Measurements from ENCODE around the gene ASCL2.

GRCh38 chr11:1837851-1838169, 971 bp upstream of the TNNI2 start:
- RRBS: 1% methylated on average over 4 of the region's 13 CpGs

DNA sequence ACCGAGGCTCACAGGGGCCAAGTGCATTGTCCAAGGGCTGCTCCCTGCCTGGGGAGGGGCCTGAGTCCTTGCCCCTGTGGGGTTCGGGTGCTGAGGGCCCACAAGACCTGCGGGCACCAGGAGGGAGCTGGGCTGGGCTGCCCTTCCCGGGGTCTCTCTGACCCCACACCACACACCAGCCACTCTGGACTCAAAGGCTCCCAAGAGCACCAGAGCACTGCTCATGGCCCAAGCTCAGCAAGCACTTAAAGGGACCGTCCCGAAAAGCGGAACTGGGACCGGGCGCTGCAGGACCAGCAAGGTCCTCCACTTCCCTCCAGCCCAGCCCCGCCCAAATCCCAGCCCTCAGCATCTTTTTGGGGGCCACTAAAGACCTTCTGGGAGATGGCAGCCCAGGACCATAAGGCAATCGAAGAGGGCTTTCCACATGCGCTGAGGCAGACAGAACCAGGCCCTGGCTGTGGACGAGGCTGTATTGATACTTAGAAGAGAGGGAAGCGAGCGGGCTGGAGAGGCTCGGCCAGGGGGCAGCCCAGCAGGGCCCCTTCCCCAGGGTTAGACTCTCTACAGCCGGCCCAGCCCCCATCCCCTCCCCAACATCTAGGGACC, 5.4 kb downstream of the LSP1 start:
- RRBS: no CpG with 5 or more reads among the region's 17 CpGs

DNA sequence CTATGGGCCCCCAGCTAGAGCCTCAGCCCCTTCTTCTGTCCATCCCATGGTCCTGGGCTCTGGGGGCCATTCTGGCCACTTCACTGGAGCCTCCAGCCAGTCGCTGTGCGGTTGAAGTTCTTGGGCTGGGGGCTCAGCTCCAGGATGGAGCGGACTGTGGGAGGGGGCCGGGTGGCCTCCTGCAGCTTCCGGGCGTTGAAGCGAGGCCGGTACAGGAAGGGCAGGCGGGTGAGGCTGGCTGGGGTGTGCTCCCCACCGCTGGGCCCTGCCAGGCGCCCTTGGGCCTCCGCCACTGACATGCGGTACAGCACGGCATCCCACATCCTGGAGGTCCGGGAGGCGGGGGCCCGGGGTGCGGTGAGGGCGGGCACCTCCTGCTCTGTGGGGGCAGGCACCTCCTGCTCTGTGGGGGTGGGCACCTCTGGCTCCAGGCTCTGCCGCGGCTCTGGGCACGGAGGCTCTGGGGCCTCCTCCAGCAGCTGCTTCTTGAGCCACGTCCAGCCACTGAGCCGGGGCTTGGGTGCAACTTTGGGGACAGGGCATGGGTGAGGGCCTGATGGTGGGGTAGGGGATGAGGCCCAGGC, 2.5 kb downstream of the PRR33 start:
- RRBS: no CpG with 5 or more reads among the region's 24 CpGs

DNA sequence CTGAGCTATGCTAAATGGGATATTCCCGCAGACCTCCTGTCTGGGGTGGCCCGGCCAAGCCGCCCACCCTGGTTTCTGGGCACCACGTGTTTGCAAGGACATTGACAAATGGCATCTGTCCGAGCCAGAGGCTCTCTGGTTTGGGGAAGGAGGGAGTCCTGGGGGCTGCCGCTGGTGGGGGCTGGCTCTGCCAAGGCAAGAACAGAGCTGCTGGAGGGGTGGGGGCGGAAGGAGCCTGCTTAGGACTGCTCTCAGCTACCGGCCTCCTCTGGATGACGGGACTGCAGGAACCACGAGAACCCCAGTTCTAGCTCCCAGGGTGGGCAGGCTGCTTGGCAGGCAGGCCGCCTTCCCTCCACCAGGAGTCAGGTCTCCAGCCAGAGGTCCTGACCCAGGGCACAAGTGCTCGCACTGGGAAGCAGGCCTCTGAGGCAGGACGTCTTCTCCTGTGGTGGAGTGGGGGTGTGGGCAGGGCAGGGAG, 475 bp downstream of the PRR33 start:
- RRBS: 51% methylated on average over 5 of the region's 13 CpGs

- RRBS: no CpG with 5 or more reads among the region's 5 CpGs
These were observed 36.6 kb downstream of the IGF2 start for GRCh38 chr11:2102578-2103011.

DNA sequence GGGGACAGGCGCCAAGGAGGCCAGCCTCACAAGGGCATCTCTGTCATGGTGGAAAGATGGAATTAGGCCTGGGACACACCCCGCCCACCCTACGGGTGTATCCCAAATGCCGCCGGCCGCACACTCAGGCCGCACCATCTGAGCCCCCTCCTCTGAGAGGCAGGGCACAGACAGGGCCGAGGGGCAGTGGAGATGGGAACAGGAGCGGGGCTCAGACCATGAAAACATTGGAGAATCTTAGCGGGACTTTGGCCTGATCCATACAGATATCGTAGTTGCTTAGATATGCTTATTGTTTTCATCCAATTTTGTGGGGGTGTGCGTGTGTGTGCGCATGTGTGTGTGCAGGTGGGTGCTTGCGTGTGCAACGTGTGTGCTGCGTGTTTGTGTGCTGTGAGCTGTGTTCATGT, 8.1 kb downstream of the IGF2 start:
- RRBS: no CpG with 5 or more reads among the region's 16 CpGs

DNA sequence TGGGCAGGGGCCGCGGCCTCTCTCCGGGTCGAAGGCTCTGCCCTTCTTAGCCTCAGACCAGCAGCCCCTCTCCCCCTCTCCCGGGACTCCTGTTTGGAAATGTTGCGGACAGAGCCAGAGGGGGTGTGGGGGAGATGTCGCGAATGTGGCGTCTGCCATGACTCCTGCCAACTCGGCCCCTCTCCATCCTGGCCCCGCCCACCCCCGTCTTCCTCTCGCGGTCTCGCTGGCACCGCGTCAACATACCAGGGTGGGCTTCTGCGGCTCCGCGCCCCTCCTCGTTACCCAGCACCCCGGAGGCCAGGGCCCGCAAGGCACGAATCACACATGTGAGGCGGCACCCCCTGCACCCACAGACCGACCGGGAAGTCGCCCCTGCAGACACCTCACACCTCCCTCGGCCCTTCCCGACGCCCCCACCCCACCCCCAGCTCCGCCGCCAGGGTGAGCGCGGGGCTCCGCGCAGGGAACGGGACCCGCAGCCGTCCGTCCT, 1.6 kb downstream of the IGF2 start:
- RRBS: 2% methylated on average over 11 of the region's 41 CpGs

GRCh38 chr11:2202380-2202962, 30.9 kb upstream of the TH start:
- RRBS: no CpG with 5 or more reads among the region's 24 CpGs

DNA sequence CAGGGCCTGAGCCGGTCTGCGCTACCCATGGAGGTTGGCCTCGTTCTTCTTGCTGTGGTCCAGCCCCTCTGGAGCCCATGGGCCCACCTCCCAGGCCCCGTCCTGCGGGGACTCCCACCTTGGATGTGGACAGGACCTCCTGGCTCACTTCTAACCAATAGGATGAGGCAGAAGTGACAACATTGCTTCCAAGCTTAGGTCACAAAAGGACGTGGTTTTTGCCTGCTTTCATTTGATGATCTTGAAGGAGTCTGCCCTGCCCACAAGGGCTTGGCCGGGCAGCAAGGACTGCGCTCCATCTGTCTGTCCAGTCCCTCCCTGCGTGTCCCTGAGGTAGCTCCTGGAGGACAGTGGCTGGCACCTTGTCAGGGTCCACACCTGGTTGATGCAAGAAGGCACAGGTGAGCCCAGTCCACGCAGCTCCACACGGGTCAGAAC, 38.5 kb upstream of the TH start:
- RRBS: no CpG with 5 or more reads among the region's 11 CpGs

DNA sequence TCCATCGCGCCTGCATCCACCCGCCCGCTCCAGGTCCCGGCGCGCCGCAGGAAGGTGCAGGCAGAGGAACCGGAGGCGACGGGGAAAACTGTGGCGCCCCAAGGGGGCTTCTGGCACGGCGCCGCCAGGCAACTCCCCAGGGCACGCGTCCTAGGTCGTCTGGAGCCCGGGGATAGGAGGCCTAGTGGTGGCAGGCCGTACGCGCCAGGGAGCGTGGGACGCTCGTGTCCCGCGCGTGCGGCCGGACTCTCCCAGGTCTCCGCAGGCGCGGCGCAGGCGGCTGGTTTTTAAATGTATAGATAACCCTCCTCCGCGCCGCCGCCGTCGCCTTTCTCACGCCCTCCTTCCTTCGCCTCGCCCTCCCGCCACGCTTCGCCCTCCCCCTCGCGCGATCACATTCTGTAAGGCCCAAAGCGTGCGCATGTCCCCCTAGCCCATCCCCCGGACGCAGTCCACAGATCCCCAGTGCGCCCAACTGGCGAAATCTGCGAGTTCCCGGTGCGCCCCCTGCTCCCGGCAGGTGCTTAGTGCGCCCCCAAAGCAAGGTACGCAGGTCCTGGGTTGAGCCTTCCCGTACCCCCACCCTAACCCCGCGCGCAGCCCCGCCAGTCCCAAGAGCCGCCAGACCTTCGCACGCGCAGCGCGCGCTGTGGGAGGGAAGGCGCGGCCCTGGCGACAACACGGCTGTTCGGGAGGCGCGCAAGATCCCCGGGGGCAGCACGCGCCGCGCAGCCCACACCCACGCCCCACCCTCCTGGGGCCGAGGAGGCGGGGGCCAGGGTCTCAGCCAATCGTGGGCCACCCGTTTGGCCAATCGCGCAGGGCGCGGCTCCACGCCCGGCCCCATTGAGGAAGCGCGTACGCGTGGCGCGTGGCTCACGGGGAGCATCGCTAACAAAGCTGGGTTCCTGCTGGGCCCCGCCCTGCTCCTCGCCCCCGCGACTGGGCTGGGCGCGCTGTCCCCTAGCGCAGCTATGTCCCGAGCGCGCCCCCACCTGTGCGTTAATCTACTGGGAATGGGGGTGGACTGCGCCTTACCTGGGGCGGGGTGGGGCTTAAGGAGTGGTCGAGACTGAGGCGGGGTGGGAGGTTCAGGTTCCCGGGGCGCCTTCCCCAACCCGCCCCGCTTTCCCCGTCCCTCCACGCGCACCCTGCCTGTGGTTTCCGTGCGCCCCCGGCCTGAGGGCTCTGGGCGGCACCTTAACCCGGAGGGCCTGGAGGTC, at the start of gene ASCL2:
Gene ASCL2 (minus strand): TSS at position 261 of the 1,223 bp plus-strand sequence.
- RRBS: 4% methylated on average over 34 of the region's 132 CpGs

GRCh38 chr11:2300191-2300669, 1.5 kb downstream of the C11orf21 start:
- RRBS: 70% methylated on average over 3 of the region's 13 CpGs

DNA sequence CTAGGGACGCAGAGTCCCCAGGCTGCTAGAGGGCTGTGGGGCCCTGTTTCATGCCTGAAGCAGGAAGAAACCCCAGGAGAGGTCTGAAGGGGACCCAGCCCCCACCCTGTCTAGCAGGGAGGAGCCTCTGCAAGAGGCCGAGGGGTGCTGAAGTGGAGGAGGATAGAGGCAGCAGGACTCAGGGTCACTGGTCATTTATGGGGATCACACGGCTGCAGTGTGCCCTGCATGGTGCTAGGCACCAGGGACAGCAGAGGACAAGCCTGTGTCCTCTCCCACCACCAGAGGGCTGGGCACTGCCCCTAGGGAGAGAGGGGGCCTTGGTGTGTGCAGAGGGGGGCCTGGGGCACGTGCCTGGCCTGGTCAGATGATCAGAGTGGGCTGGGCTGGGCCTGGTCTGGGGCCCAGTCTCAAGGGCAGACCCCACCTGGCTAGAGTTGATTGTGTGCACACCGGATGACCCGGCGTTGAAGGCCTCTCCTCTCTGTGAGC, 11.4 kb upstream of the TSSC4 start:
- RRBS: no CpG with 5 or more reads among the region's 7 CpGs

DNA sequence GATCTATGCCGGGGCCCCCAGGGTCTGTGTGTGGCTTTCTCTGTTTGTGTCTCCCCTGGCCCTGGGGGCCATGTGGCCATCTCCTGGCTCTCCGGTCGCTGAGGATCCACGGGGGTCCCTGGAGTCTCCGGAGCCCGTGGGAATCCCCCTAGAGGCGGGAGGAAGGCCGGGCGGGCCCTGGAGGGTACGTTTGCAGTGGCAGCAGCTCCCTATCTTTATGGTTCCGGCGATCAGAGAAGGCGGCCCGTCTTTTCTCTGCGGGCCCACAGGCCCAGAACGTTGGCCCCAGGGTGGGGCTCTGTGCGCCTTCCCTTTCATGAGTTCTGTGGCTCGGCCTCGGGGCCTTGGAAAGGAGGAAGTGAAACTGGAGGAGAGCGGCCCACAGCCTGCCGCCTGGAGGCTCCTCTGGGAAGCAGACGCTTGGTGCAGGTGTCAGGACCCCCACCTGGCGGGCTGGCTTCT, 82.1 kb downstream of the KCNQ1 start:
- RRBS: 79% methylated on average over 9 of the region's 23 CpGs

DNA sequence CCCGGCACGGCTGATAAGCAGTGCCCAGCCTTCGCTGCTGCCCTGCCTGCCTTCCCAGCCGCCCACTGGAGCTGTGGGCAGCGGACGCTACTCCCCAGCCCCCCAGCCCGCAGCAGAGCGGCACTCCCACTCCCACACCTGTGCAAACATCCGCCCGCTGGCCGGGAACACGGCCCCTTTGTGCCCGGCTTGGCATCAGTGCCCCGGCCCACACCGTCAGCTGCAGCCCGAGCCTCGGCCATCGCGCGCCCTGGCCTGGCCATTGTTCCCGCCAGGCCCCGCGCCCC, 130.2 kb downstream of the KCNQ1 start:
- RRBS: 71% methylated on average over 1 of the region's 23 CpGs

DNA sequence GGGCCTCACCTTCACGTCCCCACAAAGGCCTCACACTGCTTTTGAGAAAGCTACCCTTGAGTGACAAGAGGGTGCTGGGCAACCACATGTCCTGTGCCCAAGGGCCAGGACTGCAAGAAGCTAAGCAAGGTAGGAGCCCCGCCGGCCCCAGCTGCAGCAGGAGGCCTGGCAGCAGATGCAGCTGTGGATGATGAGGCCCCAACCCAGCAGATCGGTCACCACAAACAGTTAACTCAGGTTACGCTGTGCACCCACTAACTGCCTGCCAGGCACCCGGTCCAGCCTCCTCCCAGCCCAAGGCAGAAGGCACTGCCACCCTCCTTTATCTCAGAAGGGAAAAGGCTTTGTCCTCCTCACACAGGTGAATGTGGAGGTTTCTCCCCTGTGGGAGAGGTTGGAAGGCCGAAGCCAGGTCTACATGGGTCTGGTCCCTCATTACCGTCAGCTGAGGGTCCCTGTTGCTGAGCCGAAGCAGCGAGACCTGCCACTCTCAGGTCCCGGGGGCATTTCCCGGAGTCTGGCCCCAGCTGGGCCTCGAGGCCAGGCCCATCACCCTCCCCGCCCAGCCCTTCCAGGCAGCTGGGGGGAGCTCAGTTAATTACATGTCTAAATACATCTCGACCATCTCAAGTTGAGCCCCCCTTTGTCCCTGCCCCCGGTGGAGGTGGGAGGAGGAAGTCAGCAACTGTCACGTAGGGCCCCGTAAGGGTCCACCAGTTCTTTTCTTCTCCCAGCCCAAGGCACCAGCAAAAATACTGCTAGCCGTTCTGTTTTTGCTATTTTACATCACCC, 3.8 kb downstream of the CDKN1C start:
- RRBS: no CpG with 5 or more reads among the region's 19 CpGs

- RRBS: 5% methylated on average over 11 of the region's 23 CpGs
These were observed 2.1 kb downstream of the CDKN1C start for GRCh38 chr11:2883450-2883955.

DNA sequence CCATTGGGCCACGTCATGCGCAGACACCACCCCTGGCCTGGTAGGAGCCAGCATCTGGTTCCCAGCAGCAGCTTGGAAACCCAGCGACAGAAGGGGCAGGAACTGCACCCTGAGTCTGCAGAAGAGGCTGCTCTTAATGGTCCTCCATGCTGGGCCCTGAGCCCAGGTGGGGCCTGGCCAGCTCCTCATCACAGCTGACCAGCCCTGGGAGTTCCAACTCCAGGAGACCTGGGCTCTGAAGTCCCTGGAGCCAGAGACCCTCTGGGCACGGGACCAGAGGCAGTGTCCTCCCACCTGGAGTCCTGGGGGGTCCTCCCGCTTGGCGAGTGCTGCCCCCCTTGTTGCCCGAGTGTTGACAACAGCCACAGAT, 5.5 kb downstream of the PHLDA2 start:
- RRBS: no CpG with 5 or more reads among the region's 7 CpGs

- RRBS: no CpG with 5 or more reads among the region's 2 CpGs
These were observed 2.4 kb upstream of the PHLDA2 start for GRCh38 chr11:2931578-2932104.

GRCh38 chr11:2990575-2990952, 1.6 kb downstream of the NAP1L4 start:
- RRBS: no CpG with 5 or more reads among the region's 3 CpGs

- RRBS: no CpG with 5 or more reads among the region's 5 CpGs
These were observed 33.5 kb upstream of the CARS1 start for GRCh38 chr11:3090810-3091097.

Data from renal cortical epithelial cell (primary cell).